Diencephalon (tissue), 2 donors: ENCODE measurements around the gene CDK19.

GRCh38 chr6:108793633-108793858, 54.7 kb upstream of the ARMC2 start:
- RAMPAGE, long total RNA, result no peak

- RAMPAGE, long total RNA, result no peak
Measured at GRCh38 chr6:108841044-108841513, 7.1 kb upstream of the ARMC2 start.

DNA sequence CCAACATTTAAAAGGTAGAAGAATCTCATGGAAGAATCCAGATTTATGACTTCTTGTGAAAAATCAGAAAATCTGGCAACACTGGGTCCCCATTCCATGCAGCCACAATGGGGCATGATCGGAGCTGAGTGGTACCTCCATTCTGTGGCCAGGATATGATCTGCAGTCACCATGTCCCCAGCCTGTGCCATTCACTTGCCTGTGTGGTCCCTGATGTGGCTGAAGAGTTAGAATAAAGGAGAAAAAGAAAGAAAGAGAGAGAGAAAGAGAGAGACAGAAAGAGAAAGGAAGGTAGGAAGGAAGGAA, 22.0 kb downstream of the ARMC2 start:
- RAMPAGE, long total RNA, result no peak

DNA sequence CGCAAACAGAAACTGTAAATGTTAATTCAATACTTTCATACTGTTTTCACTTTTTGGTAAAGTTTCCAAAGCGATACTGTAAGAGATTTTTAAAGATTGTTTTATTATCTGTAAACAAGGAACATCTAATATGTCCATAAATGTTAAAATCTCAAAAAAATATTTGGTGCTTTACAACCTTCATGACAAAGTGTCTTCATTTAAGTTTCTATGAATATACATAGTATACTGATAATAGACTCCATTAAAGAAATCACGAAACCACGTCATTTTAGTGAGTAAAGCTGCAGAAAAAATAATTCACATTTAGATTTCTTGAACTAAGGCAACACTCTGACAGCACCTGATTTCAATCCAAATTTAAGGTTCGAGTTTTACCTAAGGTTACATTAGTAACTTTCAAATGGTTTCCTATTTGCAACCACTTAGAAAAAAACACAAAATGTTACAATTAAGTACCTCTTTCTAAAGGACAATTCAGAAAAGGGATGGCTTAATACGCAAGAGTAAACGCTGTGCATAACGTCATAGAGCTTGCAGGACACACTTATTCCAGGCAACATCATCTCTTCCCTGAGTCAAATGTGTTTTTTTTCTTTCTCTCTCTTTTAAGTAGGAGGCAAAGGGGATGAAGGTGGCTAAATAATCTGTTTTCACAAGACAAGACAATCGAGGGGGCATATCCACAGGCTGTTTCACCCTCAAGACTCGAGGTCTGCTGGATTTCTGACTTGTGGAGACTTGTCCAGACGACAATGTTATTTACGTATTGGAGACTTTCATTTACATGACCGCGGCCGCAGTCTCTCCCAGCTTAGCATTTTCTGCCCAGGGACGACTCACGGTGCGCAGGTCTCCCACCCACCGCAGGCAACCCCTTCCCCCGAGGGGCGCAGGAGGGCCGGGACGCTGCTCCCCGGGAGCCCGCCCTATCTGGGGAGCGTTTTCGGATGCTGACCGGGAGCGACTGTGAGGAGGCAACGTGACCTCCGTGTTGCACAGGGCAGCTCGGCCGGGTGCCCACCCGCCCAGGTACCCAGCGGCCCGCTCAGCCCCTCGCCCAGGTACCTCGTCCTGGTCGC, 86.0 kb downstream of the SESN1 start:
- RAMPAGE, long total RNA, result no peak

- RAMPAGE, long total RNA, result no peak
Measured at GRCh38 chr6:109255837-109256569, 126.3 kb downstream of the CD164 start.

DNA sequence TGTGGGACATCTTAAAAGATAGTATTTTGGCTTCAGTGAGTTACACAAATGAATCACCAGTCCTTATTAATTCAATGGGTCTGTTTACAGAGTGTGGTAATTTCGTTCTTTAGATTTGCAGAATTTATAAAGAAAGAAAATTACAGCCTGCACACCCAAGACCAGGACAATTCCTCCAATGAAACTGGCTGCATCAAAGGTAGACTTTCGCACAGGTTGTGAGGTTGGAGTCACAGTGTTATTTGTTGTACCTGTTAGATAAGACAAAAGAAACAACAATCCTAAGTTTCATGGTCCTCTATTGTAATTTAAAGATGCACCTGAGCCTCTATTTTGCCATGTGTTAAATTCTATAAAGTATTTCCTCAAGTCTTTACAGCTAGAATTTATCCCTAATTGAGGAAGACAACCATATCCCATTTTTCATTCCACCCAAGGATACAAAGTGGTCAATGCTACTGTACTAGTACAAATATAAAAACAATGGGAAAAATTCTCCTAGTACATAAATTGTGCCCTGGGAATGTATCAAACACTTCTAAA, 13.4 kb downstream of the CD164 start:
- RAMPAGE, long total RNA, result no peak

DNA sequence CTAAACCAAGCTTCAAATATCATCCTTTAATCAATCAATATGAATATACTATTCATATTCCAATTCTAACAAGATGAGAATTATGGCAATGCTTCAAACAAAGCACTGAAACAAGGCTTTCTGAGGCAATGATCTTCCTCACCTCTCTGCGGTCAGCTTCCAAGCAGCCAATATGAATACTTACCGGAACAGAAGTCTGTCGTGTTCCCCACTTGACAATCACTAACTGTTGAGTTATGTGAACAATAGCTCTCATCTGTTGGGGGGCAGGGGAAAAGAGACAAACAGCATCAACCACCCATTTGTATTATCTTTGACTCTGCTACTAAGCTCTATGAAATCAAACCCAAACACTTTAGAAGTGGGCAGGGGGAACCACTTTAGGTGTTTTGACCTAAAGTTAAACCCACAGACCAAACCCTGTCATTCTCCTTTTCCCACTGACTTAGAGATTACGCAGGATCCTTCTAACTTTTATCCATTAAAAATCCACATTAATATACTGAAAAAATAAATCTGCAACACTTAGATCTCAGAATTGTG, 4.5 kb downstream of the CD164 start:
- RAMPAGE, long total RNA, result no peak

GRCh38 chr6:109381407-109381589, 969 bp downstream of the CD164 start:
- RAMPAGE, long total RNA, result no peak

DNA sequence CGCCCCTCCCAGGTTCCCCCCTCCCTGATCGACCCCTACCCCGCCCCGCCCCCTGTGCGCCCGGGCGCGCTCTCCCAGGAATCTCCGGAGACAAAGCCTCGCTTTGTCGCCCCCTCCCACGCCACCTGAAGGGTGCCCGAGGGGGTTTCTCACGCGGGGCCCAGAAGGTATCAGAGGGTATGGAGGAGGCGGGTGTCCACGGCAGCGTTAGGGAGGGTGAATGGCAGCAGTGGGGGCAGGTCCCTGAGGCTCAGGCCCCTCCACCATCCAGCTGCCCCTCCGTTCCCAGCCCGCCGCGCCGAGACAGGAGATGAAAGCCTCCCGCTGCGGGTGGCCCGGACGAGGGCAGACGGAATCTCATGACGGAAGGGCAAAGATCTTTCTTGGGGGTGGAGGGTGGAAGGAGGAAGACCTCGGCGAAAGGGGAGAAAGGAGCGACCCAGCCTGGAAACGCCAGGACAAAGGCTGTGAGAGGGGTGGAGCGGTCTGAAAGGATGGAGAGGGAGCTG, 510 bp downstream of the MICAL1 start:
- RAMPAGE, long total RNA, result start-site peak on the plus strand centred at position 101 of the sequence, 127 bp wide, 11 and 20 reads in 2 replicates

GRCh38 chr6:109876937-109877351, 101.2 kb upstream of the GPR6 start:
- RAMPAGE, long total RNA, result no peak

- RAMPAGE, long total RNA, result no peak
Measured at GRCh38 chr6:110357211-110357629, 929 bp downstream of the METTL24 start.

DNA sequence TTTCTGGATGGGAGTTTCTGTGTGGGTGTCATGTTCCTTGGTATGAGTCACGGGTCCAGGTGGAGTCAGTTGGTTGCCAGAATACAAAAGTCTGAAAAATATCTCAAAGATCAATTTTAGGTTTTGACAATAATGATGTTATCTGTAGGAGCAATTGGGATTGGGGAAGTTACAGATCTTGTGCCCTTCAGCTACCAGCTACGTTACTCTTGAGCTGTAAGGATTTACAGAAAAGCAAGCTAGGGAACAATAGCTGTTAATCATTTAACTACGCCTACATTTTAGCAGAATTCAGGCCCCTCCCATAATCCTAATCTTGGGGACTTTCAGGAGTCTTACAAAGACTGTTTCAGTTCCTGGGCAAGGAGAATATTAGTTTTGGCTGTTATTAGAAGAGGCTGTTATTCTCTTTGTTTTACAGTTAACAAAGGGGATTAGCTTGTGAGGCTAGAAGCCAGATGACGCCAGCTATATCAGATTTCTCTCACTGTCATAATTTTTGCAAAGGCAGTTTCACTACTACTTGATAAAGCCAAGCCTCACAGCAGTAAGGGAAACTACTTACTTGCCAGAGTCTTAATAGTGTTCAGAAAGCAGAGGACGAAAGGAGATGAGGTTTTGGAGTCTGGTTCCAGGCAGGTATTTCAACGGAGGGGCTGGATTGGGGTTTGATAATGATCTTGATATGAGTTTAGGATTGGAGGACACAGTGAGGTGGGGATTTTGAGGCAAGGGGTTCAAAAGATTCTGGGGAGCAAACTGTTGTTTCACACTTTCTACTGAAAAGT, 15.5 kb upstream of the SLC22A16 start:
- RAMPAGE, long total RNA, result no peak

DNA sequence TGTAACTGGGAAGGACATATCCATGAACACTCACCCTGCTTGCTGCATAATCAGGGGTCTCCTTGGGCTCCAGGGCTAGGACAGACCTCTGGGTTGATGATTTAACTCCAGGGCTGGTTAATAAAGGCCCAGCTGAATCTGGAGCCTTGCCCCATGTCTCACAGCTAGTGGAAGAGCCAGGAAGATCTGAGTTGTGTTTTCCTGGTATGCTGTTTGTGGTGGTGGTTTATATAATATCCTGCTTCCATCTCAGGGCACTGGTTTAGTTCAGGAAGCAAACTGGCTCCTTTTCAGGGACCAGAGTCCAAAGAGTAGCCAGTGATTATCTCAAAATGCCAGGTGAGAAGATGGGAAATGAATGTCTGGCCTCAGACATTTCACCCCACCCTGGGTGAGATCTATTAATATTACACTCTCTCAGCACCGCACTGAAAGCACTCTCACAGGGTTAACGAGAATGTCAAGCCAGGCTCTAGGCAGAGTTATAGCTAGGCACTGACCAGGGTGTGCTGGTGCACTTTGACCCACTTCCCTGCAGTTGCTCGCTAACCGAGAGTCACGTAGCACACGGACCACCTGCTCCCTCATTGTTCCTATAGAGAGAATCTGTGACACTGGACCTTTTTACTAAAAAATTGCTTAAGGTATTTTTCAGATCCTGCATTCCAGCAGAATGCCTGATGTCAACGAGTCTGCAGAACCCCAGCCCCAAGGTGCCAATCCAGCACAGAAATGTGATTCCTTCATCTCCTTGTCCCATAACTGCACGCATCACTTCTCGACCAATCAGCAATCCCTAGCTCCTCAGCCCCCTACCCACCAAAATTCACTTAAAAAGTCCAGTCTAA, 90.2 kb upstream of the SLC22A16 start:
- RAMPAGE, long total RNA, result no peak

DNA sequence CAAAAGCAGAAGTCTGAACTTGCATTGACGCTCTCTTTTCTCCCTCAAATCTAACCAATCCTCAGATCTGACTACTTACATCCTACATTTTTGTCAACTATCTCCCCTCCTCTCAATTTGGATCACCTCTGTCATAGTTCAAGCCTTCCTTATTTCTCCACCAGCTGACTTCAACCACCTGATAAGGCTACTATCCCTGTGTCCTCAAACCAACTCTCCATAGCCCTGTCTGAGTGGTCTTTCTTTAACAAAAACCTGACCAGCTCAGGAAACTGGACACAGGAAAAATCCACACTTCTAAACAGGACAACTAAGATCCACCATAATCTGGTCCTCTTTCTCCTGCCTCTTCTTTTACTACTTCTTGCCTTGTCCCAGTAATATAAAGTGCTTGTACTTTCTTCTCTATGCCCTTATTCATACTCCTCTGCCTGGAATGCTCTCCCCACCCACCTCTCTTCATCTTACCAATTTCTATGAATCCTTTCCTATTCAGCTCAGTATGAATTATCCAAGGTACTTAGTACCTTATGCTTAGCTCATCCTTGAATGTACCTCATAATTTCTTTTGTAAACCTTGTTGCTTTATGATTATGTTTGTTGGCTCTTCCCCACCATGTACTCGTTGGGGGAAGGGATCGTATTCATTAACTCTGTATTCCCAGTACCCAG, 159.6 kb downstream of the CDK19 start:
- RAMPAGE, long total RNA, result no peak

DNA sequence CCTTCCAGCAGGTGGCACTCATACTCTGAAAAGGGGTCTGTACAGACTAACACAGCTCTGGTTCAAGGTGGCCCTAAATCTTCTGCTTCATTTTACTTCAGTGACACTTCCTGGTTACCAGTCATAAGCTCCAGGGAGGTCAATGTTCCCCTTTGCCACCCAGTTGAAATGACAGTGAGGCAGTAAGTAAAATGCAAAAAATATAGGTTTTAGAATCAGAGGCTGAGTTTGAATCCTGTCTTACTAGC, 132.8 kb downstream of the CDK19 start:
- RAMPAGE, long total RNA, result no peak

DNA sequence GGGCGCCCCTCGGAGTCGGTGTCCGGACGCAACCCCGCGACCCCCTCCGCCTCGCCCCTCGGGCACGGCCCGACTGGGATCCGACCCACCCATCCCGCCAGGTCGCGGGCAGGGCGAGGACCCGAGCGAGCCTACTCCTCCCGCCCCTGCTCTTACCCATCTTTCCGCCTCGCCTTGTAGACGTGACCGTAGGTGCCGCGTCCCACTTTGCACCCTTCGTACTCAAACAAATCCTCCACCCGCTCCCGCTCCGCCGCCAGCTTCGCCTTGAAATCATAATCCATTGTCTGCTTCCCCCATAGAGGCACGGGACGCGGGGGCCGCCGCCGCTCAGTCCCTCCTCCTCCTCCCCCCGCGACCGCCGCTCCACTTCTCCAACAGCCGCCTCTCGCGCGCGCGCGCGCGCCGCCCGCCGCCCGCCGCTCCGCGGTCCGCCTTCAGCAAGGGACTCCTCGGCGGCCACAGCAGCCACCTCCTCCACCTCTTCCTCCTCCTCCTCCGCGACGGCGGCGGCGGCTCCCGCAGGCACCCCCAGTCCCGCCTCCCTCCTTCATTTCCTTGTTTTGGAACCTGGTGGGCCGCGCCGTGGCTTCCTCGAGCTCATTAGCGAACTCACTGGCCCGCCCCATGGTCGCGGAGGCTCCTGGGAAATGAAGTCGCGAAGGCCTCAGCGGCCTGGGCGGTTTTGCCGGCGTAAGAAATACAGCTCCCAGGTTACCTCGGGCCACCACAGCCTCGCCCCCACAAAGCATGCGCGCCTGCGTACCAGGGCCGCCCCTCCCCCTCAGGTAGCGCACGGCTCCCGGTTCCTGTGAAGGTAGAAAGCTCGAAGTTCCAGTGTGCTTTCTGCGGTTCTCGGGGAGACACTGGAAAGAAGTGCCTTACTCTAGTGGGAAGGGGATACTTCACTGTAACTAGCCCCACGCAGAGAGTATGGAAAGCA, at the start of gene CDK19:
Gene CDK19, minus strand, starts transcription at position 617 of the 943 bp plus-strand sequence.
- RAMPAGE, long total RNA, result no peak

GRCh38 chr6:110881991-110882525, 7.5 kb downstream of the AMD1 start:
- RAMPAGE, long total RNA, result no peak

DNA sequence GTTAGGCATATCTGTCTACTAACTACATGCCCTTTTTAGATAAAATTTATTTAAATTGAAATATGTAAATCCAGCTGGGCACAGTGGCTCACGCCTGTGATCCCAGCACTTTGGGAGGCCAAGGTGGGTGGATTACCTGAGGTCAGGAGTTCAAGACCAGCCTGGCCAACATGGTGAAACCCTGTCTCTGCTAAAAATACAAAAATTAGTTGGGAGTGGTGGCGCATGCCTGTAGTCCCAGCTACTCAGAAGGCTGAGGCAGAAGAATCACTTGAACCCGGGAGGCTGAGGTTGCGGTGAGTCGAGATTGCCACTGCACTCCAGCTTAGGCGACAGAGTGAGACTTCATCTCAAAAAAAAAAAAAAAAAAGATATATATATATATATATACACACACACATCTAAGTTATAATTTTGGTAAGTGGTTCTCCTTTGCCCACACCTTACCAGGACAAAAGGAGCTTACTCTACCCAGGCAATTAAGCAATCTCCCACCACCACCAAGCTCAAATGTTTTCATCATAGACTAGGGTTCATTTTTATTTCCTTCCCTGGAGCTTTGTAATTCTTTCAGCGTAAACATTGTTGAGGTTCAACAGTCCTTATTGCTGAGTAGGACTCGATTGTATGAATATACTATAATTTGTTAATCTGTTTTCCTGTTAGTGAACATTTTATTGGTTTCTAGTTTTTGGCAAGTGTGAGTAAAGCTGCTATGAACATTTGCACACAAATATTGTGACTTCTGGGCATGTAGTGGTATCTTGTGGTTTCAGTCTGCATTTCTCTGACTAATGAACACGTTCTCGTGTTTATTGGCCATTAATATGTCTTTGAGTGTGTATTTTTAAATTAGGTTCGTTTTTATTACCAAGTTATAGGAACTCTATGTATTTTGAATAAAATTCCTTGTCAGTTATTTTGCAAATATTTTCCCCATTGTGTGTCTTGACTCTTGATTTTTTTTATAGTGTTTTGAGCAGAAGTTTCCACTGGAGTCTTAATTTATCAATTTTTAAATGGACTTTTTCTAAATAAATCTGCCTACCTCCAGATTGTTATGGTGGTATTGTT, 23.6 kb downstream of the AMD1 start:
- RAMPAGE, long total RNA, result no peak

DNA sequence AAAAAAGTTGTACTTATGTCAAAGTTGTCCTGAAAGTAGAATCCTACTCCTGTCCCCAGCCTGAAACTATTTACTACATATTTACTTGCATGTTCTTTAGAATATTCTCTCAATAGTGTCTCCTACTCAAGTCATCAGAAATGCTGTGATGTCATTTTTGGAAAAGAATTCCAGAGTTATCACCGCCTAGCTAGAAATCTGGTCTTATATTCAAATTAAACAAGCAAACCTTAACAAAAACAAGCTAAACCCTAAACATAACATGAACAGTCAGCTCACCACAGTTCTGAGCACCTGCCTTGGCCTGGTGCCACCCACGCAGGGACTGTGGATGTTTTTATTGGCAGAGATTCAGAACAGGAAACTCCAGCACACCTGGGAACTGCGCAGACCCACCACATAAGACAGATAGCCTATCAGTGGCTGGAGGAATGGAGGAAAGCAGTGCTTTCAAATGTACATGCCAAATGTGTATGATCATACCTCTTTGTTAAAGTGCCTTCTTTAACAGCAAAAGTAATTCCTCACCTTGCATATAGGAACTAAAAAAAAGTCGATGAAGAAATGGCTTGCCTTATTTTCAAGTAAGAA, 8.9 kb downstream of the SLC16A10 start:
- RAMPAGE, long total RNA, result no peak

DNA sequence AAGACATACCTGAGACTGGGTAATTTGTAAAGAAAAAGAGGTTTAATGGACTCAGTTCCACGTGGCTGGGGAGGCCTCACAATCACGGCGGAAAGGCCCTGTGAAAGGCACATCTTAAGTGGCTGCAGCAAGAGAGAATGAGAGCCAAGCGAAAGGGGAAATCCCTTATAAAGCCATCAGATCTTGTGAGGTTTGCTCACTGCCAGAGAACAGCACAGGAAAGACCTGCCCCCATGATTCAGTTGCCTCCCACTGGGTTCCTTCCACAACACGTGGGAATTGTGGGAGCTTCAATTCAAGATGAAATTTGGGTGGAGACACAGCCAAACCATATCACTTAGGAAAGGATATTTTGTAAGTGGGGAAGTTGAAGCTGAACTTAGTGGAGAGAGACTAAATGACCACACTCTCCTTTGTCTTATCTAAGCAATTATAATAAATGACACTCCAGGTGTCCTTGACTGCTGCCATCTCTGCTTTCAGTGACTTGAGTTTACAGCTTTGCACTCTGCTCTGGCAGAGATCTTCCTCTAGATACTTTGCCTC, 31.9 kb downstream of the MFSD4B start:
- RAMPAGE, long total RNA, result no peak